ENCODE data around the gene SPO11.

DNA sequence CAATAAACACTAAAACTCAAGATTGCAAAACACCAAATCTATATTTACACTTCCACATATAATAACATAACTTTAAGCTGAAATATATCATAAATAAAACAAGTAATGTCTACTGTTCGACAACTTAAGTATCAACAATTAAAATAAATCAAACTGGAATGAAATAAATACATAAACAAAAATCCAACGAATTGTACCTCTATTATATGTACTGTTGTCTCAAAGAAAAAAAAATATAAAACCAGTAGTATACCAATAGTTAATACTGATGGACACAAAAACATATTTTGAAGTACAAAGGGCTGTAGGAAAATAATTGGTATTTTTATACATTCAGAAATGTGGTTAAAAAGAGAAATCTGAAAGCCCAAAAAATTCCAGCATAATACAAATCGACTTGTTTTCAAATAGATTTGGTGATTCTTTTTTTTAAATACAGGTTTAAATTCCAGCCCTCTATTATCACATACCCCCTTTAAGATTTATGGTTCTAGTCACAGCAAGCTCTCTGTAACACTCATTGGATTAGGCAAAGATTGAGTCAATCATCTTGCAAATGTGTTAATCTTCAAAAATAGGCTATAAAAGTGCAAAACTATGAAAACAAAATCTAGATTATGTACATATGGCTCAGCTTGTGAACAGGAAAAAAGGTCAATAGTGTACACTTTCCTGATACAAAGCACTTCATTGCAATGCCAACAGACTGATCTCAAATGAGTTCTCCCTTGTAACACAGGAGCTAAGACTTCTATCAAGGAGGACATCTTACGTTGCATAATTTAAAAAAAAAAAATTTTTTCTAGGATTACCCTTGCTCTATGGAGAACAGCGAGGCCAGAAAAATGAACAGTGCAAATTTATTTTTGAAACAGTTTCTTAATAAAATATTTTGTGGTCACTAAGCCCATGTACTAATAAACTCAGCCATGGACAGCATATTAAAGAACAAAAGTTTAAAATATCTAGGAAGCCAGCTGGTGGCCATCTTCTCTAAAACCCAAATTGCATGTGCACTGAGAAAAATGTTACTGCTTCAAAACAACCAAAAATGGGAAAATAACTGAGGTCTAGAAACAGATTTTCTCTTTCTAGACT lies 26.2 kb downstream of the ZNF217 start:
- RRBS: no CpG with 5 or more reads among the region's 5 CpGs

GRCh38 chr20:53611234-53612059 lies 17.8 kb upstream of the ZNF217 start:
- RRBS: no CpG with 5 or more reads among the region's 9 CpGs

- RRBS: 100% methylated on average over 3 of the region's 7 CpGs
These were observed 143.3 kb upstream of the ZNF217 start for GRCh38 chr20:53736796-53737450.

DNA sequence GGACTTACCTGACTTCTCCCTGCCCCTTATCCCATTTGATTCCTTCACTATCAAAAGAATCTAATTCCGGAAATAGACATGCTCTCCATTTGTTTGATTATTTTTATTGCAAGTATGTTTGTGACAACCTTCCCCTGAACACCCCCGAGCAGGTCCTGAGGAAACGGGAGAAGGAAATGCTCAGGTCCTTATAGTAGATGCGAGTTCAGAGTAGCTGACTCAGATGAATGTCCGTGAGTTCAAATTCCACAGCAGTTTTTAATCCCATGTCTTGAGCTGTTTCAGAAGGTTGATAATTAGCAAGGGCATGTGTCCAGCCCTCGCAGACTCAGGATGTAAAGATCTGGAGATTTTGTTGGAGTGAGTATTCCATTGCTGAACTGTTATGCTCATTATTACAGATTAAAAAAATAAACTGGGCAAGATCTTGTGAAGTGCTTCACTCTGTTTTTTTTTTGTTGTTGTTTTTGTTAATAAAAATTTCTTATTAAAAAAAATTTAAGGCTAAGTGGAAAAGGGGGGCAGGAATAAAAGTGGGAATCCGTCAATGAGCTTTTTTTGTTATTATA lies 169.3 kb downstream of the BCAS1 start:
- RRBS: no CpG with 5 or more reads among the region's 7 CpGs

DNA sequence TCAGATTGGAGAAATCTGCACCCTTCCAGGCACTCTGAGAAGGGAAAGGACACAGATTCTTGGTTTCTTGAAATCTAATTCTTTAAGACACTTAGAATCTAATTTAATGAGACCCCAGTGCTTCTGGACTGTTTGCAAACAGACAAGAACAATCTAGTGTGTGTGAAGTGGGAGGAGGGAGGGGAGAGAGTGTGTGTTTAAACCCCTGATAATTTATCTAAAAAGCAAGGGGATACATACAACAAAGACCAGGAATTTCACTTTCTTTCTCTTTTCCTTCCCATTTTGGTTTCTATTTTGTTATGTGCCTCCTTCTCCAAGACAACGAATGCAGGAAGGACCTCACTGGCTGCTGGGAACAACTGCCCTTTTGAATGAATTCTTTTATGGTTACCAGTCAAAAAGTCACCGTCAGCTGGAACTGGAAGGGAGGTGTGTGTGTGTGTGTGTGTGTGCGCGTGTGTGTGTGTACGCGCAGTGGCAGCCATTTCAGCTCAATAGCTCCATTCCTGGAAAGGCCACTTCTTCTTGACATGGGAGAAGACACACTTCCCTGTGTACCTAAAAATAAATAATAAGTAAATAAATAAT lies 129.3 kb downstream of the BCAS1 start:
- RRBS: no CpG with 5 or more reads among the region's 6 CpGs

GRCh38 chr20:53995852-53996371 lies 74.5 kb downstream of the BCAS1 start:
- RRBS: no CpG with 5 or more reads among the region's 6 CpGs

GRCh38 chr20:54017947-54018247 lies 52.5 kb downstream of the BCAS1 start:
- RRBS: no CpG with 5 or more reads among the region's 3 CpGs

GRCh38 chr20:56348252-56348810 lies 10.4 kb upstream of the FAM210B start:
- RRBS: no CpG with 5 or more reads among the region's 7 CpGs

- RRBS: 35% methylated on average over 1 of the region's 11 CpGs
These were observed 923 bp downstream of the AURKA start for GRCh38 chr20:56391118-56391466.

GRCh38 chr20:56443362-56443951 lies 25.0 kb upstream of the RTF2 start:
- RRBS: no CpG with 5 or more reads among the region's 19 CpGs

- RRBS: 23% methylated on average over 19 of the region's 91 CpGs
These were observed 1.0 kb downstream of the TFAP2C start for GRCh38 chr20:56629847-56630843.

GRCh38 chr20:57157434-57157803 lies 109.0 kb downstream of the BMP7 start:
- RRBS: no CpG with 5 or more reads among the region's 2 CpGs

DNA sequence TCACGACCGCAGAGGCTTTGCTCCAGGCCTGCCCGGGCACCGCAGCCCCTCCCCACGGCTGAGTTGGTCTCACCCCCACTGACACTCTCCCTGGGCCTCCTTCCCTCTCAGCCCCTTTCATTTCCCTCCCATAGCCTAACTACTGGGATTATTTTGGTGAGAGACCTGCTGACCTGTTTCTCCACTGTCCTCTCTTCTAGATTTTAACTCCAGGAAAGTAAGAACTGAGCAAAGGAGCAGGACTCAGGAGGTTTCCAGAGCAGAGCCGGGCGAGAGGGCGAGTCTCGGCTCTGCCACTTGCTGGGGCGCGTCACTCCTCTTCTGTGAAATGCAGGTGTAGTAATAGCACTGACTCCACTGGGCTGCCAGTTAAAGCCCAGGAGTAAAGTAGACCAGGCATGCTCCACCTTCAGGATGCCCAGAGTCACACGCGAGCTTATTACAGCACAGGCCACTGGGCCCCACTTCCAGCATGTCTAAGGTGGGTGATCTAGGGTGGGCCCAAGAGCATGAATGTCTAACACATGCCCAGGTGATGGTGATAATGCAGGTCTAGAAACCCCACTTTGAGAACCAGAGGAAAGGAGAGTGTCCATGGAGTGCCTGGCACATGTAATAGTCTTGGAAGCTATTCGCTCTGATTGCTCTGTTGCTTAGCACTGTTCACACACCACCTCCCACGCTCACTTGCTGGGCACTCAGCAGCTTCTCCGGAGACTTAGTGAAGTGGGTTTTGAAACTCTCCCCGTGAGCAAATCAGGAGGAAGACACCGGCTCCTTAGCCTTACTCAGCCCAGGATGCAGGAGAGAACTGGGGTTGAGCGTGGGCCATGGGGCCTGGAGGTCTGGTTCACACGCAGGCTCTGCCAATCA lies 22.5 kb downstream of the BMP7 start:
- RRBS: 89% methylated on average over 3 of the region's 20 CpGs

GRCh38 chr20:57329489-57330066 lies at the start of gene SPO11:
Gene SPO11, plus strand, starts transcription at chr20:57329803.
- RRBS: no CpG with 5 or more reads among the region's 40 CpGs

GRCh38 chr20:57375158-57375646 lies 16.0 kb upstream of the RBM38 start:
- RRBS: no CpG with 5 or more reads among the region's 8 CpGs

DNA sequence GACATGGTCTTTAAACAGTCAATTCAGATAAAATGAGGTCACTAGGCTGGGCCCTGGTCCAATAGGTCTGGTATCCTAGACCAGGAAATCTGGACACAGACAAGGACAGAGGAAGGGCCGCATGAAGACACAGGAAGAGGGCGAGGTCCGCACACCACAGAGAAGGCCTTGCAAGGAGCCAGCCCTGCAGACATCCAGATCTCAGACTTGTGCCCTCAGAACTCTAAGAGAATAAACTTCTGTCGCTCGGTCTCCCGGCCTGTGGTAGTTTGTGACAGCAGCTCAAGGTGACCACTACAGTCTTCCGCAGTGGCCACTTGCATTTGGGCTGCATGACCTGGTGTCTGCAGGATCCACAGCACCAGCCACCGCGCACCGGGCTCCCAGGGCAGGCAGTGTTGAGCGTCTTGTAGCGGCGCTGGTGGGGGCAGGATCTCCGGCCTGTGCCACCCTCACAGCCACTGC lies 6.1 kb upstream of the RBM38 start:
- RRBS: 82% methylated on average over 5 of the region's 14 CpGs

GRCh38 chr20:57391783-57392254 lies 623 bp downstream of the RBM38 start:
- RRBS: 2% methylated on average over 15 of the region's 42 CpGs

DNA sequence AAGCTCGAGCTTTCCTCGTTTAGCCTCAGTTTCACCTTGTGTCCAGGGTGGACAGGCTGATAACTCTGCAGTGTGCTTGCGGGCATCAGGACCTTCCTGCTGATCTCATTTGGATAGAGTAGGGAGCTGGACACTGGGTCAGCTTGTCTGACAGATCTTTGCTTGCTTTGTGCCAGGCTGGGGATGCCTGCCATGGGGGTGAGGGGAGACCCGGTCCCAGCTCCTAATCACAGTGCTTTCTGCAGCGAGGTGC lies 7.6 kb downstream of the RBM38 start:
- RRBS: no CpG with 5 or more reads among the region's 5 CpGs

DNA sequence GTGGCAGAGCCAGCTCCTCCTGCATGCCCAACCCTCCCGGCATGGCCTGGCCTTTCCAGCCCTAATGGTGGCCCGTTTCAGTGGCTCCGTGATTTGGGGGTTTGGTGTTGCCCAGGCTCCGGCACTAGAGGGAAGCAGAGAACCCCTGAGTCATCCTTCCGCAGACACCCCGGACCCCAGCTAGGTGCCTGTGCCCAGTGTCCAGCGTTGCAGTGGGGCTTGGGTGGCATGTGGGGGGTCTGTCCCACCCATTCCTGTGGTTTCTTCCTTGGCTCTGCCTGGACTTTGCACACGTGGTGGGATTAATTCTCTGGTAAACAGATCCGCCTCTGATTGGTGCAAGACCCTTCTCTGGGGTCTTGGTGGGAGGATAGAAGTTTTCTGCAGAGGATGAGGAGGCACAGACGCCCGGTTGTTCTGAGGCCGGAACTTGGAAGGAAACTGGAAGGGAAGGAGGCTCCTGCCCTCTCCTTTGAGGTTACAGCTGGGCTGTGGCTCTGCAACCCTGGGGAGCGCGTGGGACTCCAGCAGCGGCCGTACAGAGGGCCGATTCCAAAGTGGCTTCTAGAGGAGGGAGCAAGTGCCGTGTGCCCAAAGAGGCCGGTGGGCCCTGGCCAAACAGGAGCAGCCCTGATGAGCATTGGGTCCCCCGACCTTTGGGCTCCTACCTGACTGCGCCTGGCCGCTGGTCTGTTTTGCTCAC lies 9.4 kb downstream of the RBM38 start:
- RRBS: 92% methylated on average over 3 of the region's 22 CpGs

GRCh38 chr20:57432938-57433362 lies 41.8 kb downstream of the RBM38 start:
- RRBS: 0% methylated on average over 1 of the region's 8 CpGs